ENCODE measurements around a stretch of chr20.

- PRO-cap, result no peak
These were observed 11.7 kb downstream of the C20orf96 start for GRCh38 chr20:278446-279635.

- PRO-cap, result no peak
These were observed 12.9 kb downstream of the ZCCHC3 start for GRCh38 chr20:310222-310800.

GRCh38 chr20:328138-329264 is 3.1 kb downstream of the SOX12 start:
- PRO-cap, result no peak

DNA sequence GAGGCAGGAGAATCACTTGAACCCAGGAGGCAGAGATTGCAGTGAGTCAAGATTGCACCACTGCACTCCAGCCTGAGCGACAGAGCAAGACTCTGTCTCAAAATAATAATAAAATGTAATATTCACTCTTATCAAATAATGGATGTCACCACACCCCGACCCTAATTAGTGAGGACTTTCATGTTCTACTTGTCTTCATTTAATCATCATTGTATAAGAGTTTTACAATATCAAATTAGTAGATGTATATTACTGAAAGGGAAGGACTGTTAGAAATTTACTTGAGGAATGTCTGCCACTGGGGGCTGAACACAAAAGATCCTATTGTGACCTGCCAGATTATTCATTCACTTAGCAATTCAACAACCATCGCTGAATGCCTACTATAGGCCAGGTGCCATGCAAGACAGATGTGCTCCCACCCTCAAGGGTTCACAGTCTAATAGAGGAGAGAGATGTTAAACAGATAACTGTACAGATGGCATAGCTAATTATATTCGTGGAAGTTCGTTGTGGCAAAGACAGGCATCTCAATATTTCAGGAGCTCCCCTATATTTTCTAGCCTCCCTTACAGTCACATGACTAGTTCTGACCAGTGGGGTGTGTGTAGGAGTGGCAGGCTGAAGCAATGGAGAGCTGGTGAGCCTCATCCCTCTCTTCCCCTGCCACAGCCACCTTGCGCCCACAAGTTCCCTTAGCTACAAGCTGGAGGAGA is 8.0 kb upstream of the RBCK1 start:
- PRO-cap, result no peak

GRCh38 chr20:401731-402384 is 6.2 kb upstream of the RBCK1 start:
- PRO-cap, result no peak

- PRO-cap, result no peak
These were observed 21.2 kb upstream of the TBC1D20 start for GRCh38 chr20:483564-483984.

GRCh38 chr20:542848-543568 is 582 bp downstream of the CSNK2A1 start:
- PRO-cap, result unidirectional peak, plus-strand start at chr20:543145; unidirectional peak, plus-strand start at chr20:543244

GRCh38 chr20:544029-544424 is 437 bp upstream of the CSNK2A1 start:
- PRO-cap, result no peak

- PRO-cap, result no peak
These were observed 17.6 kb downstream of the SLC52A3 start for GRCh38 chr20:750735-750992.

- PRO-cap, result no peak
These were observed 1.0 kb upstream of the TMEM74B start for GRCh38 chr20:1185763-1186271.

GRCh38 chr20:1267050-1267597 is 1.0 kb downstream of the SNPH start:
- PRO-cap, result no peak

DNA sequence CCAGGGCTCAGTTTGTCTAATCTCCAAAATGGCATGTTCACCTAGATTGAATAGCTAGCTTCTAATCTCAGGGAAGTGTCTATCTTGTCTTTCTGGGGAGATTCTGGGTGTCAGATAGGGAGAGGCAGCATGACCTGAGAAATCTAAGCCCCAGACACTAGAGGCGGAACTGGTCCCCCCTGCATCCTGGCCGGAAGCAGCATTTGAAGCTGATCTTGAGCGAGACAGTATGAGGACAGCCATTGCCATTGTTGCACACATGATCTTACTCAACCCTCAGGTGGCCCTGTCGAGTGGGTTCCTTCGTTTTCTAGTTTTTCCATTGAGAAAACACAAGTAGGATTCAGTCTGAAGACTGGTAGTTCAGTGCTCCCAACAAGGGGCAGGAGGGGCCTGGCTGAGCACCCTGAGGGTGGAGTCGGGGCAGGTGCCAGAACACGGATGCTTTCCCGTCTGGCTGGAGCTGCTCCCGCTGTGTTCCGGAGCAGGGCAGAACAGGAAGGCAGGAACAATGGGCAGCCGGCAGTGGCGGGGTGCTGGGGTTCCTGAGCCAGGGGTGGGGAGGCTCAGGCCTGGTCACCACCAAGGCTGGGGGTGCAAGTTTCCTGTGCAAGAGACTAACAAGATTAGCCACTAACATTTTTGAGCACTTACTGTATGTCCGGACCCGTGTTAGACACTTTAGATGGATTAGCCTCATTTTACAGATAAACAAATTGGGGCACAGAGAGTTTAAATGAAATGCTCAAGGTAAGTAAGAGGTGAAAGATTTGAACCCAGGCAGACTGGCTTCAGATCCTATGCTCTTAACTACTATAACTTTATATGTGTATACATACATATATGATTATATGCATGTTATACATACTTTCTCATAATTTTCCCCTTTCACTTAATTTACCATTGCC is 8.0 kb upstream of the SDCBP2 start:
- PRO-cap, result no peak

DNA sequence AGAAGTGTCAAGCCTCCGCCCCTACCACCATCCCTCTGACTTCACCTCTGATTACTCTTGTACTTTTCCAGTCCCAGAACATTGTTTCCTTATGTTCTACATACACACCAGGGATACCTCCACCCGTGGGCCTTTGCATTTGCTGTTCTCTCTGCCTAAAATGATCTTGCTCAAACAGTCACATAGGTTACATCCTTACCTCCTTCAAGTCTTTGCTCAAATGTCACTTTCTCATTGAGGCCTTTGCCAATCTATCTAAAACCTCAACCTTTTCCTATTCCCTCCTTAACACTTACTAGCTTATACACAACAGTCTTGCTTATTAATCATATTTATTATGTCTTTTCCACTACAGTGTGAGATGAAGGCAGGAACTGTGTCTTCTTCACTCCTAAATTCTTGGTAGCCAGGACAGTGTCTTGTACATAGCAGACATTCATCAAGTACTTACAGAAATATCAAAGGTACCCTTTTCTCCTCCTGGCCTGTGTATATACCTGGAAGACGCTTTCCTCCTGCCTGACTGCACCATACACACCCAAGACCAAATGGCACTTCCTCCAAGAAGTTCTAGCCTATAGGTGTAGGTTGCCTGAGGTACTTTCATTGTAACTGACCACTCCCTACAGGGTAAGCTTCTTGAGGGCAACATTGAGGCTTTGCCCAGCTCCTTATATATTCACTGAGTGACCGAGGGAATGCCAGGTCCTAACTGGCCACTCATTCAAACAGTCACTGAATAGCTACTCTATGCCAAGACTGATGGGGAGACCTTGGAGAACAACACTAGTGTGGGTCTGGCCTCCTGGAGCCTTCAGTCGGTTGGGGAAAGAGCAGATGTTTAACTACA is 7.0 kb downstream of the FKBP1A start:
- PRO-cap, result no peak

- PRO-cap, result bidirectional peak, plus-strand start at chr20:1389317, minus-strand start at chr20:1389175
These were observed 4.1 kb downstream of the FKBP1A start for GRCh38 chr20:1388376-1389499.

GRCh38 chr20:1452813-1453320 is 13.8 kb downstream of the NSFL1C start:
- PRO-cap, result no peak

- PRO-cap, result unidirectional peak, minus-strand start at chr20:1467700
These were observed 1.1 kb upstream of the NSFL1C start for GRCh38 chr20:1467375-1468439.

DNA sequence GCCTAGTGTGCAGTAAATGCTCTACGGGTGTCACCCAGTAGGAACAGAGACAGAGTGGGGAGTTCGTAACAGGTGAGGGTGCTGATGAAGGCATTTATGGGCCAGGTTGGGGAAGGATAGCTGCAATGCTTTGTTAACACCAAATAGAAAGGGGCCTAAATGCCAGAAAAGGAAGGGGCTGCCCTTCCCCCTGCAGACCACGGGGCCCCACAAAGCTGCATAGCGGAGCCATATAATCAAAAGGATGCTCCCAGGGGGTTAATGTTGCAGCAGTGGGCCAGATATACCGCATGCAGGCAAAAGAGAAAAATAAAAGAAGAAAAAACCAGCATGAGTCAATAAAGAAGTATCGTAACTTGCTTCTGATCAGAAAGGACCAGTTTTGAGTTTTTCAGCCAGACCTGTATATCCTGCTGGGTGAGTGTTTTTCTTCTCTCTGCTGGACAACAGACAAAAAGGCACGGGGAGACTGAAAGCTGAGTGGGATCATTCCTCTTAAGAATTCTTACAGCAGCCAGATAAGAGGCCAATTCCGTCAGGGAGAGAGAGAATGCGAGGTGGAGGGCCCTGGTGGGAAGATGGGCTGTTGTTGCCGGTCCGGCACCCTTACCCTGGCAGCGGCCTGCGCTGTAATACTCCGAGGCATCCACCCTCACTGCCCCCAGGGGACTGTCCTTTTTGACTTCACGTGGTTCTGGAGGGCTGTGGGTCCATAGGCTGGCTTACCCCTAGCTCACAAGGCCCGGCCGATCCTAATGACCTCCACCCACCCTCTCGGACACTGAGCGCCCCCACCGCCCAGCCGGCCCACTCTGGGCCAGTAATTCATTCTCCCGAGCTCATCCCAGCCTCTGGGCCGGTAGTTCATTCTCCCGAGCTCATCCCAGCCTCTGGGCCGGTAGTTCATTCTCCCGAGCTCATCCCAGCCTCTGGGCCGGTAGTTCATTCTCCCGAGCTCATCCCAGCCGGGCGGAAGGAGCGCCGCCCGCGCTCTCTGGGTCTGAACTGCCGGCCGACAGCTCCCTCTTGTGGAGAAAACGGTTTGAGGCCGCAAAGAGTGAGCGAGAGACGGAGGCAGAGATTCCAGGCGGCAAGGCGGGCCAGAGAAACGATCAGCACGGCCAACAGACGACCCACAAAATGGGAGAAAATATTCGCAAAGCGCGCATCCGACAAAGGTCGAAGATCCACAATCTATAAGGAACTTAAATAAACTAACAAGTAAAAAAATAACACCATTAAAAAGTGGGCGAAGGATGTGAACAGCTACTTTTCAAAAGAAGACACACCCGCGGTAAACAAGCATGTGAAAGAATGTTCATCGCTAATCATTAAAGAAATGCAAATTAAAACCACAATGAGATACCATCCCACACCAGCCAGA is 118.3 kb upstream of the SIRPA start:
- PRO-cap, result bidirectional peak, plus-strand start at position 1,077 of the sequence, minus-strand start at position 931 of the sequence

DNA sequence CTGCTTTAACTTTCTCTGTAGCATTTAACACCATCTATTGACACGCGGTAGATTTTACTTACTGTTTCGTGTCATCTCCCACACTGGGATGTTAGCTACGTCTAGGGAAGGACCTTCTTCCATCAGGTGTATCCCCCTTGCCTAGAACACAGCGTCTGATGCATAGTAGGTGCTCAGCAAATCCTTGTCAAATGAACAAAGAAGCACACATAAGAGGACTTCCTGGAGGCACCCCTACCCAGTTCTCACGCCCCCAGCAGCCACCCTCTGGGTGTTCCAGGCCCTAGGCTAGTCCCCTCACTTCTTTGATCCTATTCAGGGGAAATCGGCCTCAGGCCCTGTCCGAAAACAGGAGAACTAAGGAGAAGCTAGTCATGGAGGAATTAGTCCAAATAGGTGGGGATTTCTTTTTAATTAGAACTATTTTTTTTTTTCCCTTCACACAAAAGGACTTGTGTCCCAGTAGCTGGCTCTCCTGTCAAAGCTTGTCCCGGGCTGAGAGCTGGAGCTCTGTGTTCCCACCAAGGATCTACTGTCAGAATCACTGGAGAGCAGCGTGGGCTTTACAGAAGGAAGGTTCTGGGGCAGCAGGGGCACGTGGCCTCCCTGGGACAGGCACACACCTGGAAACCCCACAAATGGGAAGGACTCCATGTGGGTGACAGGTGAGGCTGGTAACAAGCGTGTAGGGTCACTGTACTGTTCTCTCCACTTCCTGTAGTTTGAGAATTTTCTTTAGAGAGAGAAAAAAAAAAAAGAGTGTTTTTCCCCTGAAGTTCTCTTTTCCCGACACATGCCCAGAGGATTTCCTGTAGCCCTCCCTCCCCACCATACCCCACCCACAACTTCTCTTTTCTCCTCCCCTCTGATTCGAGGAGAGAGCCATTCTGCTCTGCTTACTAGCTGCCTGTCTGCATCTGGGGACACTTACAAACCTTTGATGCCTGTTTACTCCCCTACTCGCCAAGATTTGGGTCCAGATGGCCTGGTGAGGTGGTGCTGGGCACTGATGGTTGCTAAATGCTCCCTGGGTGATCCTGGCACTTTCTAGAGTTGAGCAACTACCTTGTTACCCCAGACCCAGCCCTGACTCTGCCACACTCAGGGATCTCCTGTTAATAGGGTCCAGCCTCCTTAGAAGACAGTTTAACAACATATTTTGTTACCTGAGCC is 84.3 kb upstream of the SIRPA start:
- PRO-cap, result no peak

GRCh38 chr20:1894256-1894353 is 1.1 kb upstream of the SIRPA start:
- PRO-cap, result no peak

GRCh38 chr20:1894354-1894887 is 786 bp upstream of the SIRPA start:
- PRO-cap, result no peak

Data from REH cell (cell line).